ENCODE measurements around the genes MTPN and CHRM2.

DNA sequence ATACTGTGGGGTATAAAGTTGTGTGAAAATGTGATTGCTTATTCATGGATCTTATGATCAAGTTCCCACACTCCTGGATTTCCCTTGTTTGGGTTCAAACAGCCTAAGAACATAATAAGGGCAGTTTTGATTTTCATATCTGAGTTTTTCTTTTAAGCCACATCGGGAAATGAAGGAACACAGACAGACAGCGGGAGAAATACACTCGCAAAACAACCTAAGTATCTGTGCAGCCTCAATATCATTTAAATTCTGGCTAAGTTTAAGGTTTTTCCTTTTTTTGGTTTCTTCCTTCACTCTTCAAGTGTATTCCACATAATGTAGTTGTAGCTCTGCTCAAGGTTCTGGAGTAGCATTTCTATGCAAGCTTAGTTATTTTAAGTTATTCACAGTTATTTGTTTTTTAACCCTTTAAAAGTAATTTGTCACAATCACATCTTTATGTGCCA is 53.1 kb downstream of the CALD1 start:
- RRBS: no CpG with 5 or more reads among the region's 3 CpGs

DNA sequence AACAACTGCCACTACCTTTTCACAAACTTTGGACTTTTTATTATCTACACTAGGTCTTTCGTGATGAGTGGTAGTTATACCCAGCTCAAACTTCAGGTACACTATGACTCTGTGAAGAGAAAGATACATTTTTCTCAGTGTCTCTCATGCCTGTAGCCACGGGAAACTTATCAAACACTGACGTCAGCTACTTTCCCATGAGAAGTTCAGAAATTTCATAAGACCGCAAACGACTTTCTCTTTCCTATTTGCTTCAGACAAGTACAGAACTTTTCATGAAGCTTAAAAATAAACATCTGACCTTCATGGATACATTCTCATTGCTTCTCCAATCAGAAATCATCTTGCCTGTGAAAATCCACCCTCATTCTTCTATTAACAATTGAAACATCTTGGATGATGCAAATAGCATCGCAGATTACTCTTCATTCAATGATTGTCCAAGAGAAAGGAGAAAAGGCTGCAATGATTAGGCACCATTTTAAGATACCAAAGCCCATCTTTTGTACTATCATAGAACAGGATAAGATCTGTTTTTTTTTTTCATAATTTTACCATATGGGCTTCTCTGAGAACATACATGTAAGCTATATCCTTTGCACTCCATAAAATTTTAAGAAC is 57.2 kb downstream of the CALD1 start:
- RRBS: no CpG with 5 or more reads among the region's 6 CpGs

DNA sequence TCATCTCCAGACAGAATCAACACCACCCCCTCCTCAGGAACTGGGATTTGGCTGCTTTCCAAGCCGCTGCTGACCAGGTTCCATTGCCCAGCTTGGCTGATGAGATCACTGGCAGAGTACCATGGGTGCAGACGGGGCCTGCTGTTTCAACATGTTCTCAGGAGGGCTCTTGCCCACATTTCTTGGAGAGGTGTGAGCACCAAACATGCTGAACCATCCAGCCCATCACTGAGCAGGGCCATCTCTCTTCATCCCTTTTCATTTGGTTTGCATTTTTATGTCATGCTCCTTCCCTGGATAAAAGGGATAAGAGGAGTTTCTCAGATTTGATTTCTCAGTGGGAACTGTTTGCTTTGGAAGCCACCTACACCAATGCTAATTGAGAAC is 95.7 kb upstream of the AGBL3 start:
- RRBS: no CpG with 5 or more reads among the region's 2 CpGs

DNA sequence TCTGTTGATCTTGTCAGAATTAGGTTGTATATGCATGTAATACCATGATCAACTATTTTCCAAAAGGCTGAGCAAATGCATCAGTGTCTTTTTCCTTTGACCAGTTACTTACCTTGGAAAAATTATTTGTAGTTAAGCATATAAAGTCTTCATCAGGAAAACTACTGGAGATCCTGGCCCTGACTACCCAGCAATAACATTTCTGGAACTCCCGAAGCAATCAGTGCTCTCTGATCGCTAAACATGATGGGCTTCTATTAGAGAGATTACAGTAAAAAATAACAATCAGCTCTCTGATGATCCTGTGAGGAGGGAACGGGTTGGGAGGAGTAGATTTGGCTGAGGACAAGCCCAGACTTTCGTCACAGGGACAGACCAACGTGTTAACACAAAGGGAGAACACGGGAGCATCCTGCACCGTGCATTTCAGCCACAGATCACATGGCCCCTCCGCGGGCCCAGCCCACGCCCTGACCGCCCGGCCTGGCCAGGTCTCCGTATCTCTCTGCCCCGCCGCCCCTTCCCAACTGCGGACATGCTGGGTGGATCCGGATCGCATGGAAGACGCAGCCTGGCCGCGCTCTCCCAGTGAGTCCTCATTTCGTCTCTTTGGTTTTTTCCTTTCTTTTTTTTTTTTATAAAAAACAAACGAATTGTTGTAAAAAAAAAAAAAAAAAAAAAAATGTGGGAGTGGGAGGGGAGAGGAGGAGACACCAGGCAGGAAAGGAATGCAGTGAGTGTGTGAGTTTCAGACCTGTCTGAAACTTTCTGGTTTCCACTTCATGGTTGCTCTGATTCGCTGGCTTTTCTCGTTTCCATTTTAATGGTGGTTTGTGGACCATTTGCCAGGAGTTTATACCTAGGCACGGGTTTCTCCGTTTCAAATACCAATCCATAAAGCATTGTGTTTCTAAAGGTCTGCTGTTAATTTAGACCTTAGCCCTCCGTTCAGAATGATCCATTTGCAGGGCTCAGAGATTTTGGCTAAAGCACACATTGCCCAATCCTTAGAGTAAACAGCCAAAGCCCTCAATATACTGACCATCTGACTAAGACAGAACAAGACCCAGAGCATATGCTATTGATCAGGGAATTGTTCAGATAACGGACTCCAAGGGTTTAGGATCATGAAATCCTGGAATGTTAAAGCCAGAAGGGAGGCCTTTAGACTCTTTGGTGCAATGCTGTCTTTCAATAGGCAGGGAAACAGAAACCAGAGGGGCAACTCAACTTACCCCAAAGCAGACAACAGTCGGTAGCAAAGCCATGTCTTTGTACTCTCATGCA is 94.8 kb upstream of the AGBL3 start:
- RRBS: 1% methylated on average over 5 of the region's 30 CpGs

DNA sequence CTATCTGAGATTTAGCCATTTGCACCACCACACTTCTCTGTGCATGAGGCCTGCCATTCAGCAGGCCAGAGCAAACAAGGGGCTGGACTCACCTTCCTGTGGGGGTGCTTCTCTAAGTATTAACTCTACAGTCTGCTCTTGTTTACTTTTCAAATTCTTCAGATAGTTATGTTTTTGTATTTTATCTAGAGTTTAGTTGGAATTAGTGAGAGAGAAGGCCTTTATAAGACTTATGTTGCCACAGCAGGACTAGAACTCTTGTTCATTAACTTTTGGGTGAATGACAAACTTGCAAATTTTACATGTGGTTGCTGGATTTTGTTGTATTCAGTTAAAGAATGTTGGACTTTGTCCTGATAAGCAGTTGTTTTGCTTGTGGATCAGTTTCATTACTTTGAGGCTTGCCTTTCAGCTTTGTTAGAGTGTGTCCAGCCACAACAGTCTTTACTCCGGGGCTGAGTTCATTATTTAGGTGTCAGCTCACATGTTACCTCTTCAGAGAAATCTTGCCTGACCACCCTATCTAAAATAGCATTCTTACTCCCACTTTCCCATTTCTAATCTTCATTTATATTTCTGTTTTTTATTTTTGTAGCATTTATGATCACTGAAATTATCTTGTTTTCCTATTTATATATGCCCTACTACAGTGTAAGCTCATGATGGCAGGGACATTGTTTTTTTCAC is 5.7 kb downstream of the AGBL3 start:
- RRBS: no CpG with 5 or more reads among the region's 1 CpG

GRCh38 chr7:135150804-135151975 is 3.3 kb downstream of the TMEM140 start:
- RRBS: no CpG with 5 or more reads among the region's 8 CpGs

GRCh38 chr7:135160033-135160806 is 10.3 kb downstream of the CYREN start:
- RRBS: no CpG with 5 or more reads among the region's 5 CpGs

GRCh38 chr7:135161991-135163074 is 8.2 kb downstream of the CYREN start:
- RRBS: no CpG with 5 or more reads among the region's 5 CpGs

GRCh38 chr7:135169521-135169791 is 1.1 kb downstream of the CYREN start:
- RRBS: no CpG with 5 or more reads among the region's 4 CpGs

DNA sequence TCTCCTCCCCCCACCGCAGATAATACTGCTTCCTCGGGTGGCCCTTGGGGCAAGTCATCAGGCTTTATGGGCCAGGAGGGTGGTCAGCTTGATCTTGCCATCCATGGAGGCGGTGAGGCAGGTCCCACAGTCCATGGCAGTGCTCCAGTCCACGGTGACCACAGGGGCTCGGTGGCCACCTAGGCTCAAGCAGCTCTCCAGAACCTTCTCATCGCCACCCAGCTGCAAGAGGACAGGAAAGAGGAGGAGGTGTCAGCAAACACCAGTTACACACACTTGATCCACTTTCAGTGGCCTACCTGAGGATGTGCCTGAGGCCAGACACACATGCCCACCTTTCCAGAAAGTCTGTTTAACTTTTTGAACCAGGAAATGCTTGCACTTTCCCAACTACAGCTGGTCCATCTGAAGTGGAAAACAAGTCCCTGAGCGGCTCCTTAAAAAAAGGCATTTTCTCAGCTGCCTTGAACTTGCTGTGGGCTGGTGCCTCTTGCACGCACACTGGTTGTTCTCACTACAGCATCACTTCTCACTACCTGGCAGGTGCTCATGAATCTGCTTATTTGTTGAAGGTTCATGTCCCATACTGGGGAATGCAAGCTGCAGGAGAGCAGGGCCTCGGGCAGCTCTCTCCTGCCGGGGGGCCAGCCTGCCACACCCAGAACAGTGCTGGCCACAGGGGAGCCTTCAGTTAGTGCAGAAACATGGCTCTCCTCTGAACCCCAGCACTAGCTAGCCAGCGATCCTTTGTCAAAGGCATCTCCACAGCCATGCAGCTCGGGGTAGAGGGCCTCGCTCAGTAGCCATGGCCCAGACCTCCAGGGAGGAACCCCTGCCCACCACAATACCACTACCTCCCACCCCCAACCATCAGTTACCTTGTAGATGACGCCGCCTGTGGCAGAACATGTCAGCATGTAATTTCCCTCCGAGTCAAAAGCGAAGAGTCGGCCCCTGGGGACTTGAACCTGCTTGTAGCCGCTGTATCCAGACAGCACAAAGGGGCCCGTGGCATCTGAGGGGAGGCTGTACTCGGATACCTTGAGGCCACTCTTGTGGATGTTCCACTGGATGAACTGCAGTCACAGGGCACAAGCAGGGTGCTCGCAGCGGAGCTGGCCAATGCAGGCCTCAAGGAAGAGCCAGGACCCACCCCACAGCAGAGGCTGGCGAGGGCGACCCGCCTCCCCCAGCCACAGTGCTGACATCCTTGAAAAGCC is 16.0 kb upstream of the CYREN start:
- RRBS: no CpG with 5 or more reads among the region's 26 CpGs

GRCh38 chr7:135193418-135194114 is 17.8 kb downstream of the WDR91 start:
- RRBS: no CpG with 5 or more reads among the region's 14 CpGs

DNA sequence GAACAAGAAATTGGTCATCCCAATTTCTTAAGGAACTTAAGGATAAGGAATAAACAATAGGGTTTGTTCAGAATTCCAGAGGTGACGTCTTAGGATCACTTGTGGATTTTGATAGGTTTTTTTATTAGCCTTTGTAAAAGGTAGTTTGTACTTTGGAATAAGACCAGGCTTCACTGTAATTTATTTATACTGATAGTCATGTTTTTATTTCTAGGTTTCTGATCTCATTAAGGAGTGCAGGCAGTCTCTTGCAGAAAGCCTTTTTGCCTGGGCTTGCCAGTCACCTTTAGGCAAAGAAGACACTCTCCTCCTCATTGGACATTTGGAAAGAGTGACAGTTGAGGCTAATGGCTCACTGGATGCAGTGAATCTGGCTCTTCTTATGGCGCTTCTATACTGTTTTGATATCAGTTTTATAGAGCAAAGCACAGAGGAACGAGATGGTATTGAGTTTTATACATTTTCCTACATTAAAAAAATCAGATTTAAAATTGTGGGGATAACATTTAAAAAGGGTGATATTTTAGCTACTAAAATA is 19.9 kb downstream of the NUP205 start:
- RRBS: no CpG with 5 or more reads among the region's 3 CpGs

DNA sequence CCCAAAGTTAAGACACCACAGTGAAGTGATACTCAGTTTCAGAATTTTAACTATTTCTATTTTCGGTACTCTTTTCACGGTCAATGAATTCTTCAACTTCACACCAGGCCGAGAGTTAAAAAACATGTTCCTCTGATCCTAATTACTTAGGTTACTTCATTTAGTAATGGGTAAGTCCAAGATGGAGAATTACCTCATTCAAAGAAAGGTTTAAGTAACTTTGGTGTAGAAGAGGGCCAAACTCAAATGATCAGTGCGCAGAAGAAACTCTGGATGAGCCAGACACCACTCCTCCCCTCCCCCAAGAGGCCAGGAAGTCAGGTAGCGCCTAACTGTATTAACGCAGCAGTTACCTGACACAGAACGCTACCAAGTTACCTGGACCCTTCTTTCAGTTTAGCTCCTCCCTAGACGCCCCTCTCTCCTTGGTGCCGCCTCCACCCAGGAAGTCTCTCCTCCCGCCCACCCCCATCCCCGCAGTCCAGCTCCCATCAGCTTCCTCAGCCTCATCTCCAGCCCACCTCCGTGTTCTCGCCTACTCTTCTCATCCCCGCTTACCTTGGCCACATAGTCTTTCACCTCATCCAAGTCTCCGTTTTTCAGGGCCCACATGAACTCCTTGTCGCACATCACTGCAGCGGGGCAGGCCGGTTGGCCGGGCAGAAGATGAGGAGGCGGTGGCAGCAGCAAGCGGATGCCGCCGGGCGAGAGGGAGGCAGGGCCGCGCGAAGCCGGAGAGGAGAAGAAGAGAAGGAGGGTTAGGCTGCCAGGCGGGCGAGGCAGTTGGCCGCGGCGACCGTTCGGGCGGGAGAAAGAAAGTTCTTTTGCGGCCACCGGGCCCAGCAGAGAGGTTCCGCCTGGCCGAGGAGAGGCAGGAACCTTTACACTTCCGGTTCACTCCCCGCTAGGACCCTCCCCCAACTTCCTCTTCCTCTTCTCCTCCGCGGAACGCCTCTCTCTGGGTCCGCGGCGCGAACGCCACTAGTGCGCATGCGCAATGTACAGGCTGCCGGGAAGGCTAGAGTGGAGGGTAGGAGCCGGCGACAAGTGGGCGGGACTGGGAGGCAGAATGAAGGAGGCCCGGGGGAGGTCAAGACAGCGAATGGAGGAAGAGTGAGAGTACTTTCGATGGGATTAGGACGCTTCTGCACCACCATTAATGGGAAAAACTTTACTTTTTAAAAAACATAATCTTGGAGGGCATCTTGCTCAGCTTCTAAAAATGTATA is at the start of gene MTPN:
TSS of gene MTPN (minus strand) at position 889 of the 1,229 bp plus-strand sequence.
- RRBS: 1% methylated on average over 14 of the region's 60 CpGs

DNA sequence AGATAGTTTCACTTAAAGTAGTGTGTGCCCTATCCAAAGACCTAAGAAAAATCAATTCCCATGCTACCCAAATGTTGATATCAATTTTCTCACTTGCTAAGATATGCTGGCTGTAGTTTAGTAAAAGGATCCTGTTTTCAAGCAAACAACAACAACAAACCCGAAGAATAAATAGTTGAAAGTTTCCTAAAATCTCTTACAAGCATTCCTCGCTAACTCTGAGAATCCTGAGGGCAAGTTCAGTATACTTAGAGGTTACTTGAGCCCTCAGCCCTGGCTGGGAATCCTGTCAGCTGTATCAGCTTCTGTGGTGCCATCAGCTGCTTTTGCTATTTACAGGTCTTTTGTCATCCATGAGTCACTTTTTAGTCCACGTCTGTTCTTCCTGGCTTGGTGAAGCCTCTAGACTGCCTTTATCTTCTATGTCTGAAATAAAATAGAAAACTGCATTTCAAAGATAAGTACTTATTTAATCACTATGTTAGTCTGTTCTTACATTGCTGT is 59.8 kb upstream of the MTPN start:
- RRBS: no CpG with 5 or more reads among the region's 3 CpGs

DNA sequence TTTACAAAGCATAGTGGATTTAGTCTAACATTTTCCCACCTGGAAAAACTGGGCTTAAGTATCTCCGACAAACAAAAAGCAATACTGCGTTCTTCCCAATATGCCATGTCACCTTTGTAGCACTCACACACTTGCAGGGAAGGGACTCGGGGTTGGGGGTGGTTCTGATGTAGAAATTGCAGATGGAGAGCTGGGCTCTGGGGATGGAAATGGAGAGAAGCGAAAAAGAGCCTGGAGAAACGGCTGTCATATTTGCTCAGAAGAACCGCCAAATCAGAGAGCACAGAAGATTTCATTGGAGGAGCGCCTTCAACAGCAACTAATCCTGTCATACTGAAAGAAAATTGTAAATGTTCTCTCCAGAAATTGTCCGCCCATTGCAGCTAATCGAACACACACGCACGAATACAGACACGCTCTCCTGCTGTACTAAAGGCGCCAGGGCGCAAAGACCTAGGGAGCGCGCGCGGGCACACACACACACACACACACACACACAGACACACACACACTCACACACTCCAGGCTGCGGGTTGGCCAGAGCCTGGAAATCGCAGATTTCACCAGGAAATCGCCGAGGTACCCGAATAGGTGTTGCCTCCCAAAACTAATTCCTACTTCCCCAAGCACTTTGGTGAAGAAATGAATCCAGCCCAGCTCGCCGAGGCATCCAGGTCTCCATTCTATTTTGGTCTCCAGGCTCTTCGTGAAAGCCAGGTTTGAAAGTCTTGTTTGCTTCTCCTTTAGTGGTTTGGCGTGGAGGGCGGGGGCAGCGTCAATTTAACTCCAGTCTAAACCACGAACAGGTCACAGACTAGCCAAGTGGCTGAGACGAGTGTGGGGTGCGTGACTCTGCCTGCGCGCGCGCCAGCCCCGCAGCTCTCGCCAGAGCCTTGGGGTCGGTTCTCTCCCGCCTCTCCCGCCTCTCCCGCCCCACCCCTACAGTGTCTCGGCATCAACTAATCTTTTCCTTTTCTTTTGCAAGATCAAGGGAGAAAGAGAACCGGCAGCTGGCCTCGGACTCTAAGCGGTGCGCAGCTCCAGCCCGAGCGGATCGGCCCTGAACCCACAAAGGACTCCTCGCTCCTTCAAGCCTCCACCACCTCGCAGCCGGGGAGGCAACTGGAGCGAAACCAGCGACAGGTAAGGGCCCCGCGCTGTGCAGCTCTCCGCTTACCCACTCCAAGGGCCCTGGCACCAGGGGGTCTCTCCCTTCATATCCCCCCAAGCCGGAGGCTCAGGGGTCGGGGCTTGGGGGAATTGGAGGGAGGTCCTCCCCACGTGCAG is at the start of gene CHRM2:
TSS of gene CHRM2 (plus strand) at position 377 of the 1,287 bp plus-strand sequence.
- RRBS: 2% methylated on average over 9 of the region's 61 CpGs

DNA sequence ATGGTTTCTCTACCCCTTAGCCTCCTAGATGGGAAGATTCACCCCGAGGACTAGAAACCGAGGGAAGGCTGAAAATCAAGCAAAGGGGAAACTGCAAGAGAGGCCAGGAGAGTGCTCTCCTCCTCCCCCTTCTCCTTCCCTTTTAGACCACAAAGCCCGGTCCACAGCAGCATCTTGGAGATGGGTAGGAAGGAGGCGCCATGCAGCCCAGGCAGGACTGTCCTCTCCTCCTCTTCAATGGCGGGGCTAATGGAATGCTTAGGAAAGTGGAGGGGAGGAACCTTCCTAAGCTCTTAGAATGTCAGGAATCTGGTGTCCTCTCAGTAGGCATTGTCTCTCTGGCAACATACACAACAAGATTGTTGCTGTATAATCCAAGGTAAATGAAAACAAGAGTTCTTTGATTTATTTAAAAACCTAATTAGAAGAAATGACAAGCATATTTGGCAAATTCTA is 185.2 kb downstream of the DGKI start:
- RRBS: no CpG with 5 or more reads among the region's 5 CpGs

GRCh38 chr7:137871669-137872274 is 25.0 kb upstream of the DGKI start:
- RRBS: no CpG with 5 or more reads among the region's 5 CpGs

DNA sequence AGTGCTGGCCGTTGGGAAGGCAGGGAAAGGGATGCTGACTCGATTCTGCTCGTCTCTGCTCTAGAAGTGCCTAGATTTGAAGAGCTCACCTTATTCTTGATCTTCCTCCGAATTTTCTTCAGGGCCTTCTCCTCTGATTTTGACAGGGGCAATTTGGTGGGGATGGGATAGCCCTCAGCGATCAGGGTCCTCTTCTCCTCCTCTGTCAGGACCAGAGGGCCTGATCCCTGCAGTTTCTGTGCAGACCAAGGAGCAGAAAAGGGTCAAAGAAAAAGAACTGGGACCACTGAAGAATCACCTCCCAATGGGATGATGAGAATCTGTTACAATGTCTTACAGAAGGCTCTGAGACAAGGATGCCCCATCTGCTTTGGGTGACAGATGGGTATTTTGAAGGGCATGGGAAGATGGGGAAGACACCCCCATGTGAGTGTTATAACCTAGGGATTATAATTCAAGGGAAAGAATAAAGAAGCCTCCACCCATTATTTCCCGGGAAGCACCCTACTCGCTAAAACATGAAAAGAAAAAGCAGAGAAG is 58.9 kb upstream of the DGKI start:
- RRBS: no CpG with 5 or more reads among the region's 7 CpGs

GRCh38 chr7:137996262-137996852 is 5.5 kb downstream of the CREB3L2 start:
- RRBS: 5% methylated on average over 3 of the region's 7 CpGs

DNA sequence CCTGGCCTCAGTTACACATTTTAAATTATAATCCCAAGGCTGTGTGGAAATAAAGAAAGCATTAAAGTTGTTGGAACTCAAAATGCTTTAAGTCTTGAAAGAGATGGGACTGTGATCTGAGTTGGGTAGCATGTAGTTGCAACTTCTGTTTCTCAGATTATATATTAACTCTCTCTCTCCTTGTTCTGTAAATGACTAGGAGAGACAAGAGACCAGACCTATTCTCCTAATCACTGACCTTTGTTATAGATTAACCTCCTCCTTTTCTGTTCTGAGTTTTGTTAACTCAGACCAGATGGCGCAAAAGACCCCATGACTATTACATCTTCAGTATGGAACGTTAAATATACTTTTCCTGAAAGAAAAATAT is 143.7 kb upstream of the TRIM24 start:
- RRBS: no CpG with 5 or more reads among the region's 2 CpGs